Measurements from ENCODE around the genes GREB1L and GATA6.

DNA sequence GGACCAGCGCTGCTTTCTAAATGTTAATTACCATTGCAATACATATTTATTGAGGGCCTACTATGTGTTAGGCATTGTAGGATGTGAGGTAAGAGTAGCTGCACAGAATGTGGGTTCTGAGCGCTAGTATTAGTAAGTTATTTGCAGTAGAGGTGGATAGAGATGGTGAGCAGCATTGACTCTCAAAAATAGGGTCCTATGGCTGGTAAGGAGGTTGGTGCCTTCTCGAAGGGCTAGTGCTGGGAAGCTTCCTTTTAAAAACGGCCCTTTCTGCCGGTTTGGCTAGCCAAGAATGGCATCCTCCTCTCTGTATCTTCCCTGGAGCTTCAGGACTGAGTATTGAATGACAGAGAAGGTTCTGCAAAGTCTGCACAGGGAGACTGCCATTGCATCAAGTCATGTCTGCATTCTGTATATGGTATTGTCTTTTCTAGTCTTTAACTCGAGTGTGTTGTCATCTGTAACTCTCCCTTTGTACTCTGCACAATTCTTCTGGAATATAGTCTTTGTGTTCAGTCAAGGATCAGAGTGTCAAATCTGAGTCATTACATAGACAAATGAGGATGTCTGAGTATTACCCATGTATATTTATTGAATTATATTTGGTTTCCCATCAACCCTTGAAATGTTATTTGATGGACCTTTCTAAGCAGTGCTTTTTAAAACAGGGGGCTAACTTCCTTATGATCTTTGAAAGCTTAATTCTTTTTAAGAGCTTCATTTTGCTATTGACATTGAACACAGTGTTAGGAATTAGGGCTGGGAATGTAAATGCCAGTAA is 1.1 kb downstream of the LDLRAD4 start:
- PRO-cap = no peak
- RAMPAGE, long total RNA, 2 experiments = no peak in any of the 2 experiments

DNA sequence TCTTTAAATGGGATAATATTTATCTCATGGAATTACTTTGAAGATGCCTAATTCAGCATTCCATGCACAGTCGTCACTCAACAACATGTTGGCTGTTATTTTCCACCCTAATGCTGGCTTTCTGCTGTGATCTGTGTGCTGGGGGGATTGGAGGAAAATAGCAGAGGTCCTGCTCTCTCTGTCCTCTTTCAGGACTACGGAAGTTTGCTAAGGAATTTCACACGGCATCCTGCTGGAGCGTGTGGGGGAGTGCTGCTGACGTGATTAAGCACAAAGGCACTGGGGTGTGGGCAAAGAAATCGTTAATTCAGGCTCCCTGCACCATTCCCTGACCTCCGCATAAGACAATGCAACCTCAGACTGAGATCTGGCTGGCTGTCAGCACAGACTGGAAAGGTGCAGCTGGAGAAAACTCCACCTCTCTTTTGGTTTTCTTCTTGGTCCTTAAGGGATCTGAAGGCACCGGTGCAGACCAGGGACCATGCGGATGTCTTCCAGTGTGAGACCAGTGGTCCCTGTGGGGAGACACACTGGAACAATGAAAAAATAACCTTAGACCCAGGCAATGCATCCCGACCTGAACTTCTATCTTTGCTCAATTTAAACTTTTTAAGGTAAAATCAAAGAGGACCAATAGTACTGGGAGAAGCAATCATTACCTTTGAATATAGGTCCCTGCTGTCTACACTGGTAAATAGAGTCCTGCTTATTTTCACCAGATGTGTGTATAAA is 61.9 kb downstream of the LDLRAD4 start:
- PRO-cap = no peak
- RAMPAGE, long total RNA, 2 experiments = no peak in any of the 2 experiments

DNA sequence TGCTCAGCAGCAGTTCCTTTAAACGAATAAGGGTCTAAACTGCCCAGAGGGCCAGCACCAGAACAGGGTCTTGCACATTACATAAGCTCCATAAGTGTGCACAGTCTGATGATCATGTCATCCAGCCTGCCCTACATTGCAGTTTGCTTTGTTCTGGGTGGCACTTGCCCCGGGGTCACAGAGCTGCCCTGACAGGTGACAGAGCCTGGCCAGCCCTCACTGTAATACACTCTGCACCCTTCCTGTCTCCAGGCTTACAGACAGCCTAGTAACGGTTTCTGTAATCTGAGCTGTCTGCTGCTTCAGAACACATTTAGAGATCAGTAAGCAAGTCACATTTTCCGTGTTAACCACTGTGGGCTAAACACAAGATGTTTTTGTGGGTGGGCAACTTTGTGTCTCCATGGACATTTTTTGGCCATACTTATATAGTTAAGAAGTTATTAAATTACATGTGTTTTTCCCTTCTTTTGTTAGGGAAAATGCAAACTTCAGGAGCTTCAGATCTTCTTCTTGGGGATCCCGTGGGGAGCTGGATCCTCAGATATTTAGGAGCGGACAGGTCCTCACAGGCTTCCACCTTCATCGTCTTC is 213.2 kb downstream of the FAM210A start:
- PRO-cap = no peak
- RAMPAGE, long total RNA, 2 experiments = no peak in any of the 2 experiments

DNA sequence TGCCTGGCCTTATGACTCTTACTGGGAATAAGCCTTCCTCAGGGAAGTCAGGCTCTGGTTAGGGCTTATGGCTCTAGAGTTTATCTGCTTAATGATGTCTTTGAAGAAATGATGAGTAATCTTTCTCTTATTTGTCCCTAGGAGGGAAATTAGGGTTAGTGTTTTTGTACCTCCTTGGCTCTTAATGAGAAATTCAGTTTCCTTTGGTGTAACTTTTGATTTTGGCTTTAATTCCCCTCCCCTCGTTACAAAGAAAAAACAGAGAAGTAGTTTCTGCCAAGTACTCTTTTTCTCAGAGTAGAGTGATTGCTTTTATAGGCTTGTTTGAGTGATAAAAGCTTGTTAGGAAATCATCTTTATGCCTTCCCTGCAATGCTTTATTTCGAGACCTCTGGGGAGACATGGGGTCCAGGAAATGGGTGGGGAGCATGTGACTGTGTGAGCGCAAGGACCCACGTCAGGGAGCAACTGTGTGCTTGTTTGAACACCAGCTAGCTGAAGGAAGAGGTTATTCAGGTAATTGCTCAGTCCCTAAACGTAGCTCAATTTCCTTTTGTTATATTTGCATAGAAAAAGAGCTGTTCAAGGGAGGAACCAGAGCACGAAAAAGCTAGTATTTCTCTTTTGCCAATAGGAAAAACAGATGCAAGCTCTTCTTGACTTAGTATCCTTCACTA is 187.4 kb downstream of the FAM210A start:
- PRO-cap = no peak
- RAMPAGE, long total RNA, 2 experiments = no peak in any of the 2 experiments

GRCh38 chr18:13541364-13541807 is 185.0 kb downstream of the FAM210A start:
- PRO-cap = no peak
- RAMPAGE, long total RNA, 2 experiments = no peak in any of the 2 experiments

GRCh38 chr18:13578467-13578819 is 147.9 kb downstream of the FAM210A start:
- PRO-cap = no peak
- RAMPAGE, long total RNA, 2 experiments = no peak in any of the 2 experiments

GRCh38 chr18:13734433-13734889 is 8.0 kb downstream of the RNMT start:
- PRO-cap = no peak
- RAMPAGE, long total RNA, 2 experiments = no peak in any of the 2 experiments

- PRO-cap = no peak
- RAMPAGE, long total RNA, 2 experiments = no peak in any of the 2 experiments
Observed at GRCh38 chr18:13763603-13764032, 37.1 kb downstream of the RNMT start.

DNA sequence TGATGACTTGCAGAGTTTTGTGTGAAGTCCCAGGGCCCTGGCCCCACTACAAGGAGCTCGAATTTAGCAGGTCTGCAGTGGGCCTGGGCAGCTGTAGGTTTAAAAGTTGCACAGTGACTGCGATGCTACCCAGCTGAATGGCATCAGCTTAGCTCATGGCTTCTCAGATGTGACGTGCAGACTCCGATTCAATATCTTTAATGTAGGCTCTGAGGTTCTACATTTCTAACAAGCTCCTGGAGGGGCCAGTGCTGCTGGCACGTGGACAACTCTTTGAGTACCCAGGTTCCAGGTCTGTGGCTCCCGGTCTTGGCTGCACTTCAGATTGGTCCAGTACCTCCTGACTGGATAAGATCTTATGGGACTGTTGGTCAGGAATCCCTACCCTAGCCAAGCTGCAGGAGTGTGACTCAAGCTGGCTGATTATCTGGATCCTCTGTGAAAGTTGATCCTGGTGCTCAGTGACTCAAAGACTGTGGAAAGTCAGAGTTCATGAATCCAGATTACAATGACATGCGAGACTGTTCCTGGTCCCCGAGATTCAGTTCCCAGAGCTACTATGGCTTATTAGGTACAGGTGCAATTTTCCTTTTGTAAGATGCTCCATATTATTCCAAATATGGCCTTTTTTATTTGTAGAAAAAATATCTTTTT is 222.1 kb downstream of the ANKRD30B start:
- PRO-cap = no peak
- RAMPAGE, long total RNA, 2 experiments = no peak in any of the 2 experiments

DNA sequence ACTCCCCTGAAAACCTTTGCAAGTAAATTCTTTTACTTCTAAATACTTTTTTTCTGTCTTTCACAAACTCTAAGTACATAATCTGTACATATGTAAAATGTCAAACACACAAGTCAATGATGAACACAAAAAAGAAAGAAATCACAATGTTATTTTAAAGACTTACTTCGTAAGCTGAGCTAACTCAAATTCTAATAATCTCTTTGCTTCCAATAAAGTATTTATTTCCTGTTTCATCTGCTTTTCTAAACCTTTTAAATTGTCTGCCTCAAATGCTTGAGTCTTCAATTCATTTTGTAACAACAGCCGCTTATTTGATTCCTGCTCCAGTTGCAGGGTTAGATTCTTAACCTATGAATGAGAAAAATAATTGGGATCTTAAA is 127.4 kb downstream of the ROCK1 start:
- PRO-cap = no peak
- RAMPAGE, long total RNA, 2 experiments = no peak in any of the 2 experiments

- PRO-cap = bidirectional peak, plus-strand start at chr18:21242232, minus-strand start at chr18:21242207
- RAMPAGE, long total RNA, 2 experiments = no peak in any of the 2 experiments
Observed at GRCh38 chr18:21241985-21242905, at the start of gene GREB1L. GREB1L (plus strand) TSS chr18:21242232.

- PRO-cap = no peak
- RAMPAGE, long total RNA, 2 experiments = no peak in any of the 2 experiments
Observed at GRCh38 chr18:21330344-21330783, 88.3 kb downstream of the GREB1L start.

DNA sequence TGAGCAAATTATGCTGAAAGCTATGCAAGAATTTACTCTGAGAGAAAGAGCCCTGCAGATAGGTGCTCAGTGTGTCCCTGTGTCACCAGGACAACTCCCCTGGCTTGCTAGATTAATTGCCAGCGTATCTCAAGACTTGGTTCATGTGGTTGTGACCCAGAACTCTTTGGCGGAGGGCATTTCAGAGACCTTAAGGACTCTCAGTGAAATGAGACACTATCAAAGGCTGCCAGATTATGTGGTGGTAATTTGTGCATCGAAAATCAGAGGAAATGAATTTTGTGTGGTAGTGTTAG is 151.0 kb downstream of the ESCO1 start:
- PRO-cap = no peak
- RAMPAGE, long total RNA, 2 experiments = no peak in any of the 2 experiments

GRCh38 chr18:21831231-21831903 is 90.8 kb downstream of the MIB1 start:
- PRO-cap = no peak
- RAMPAGE, long total RNA, 2 experiments = no peak in any of the 2 experiments

- PRO-cap = no peak
- RAMPAGE, long total RNA, 2 experiments = no peak in any of the 2 experiments
Observed at GRCh38 chr18:21997520-21997826, 171.9 kb upstream of the GATA6 start.

DNA sequence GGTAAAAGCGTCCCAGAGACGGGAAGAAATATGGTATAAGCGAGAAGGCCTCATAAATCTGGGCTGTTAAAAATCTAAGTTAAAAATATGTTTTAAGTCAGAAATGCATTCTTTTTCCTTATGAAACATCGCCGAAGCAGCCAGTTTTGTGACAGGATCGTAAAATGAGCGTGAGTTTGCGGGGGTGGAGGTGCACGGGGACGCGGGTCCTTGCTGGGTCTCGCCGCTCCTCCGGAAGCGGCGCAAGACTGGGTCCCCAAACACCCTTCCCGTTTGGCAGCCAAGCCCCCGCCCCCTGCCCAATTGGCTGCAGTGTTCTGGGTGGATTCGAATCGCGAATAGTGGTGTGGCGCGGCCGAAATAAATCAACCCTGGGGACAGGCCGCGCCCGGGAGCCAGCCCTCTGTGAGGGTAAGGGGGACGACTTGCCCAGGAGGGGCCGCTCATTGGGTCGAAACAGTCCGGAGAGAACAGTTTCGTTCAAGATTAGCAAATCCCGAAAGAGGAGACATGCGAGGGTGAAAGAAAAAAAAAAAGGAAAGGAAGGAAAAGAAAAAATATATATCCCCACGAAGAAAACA is 3.3 kb upstream of the GATA6 start:
- PRO-cap = no peak
- RAMPAGE, long total RNA, 2 experiments = no peak in any of the 2 experiments

- PRO-cap = bidirectional peak, plus-strand start at chr18:22169562, minus-strand start at chr18:22169454
- RAMPAGE, long total RNA, 2 experiments = no peak in any of the 2 experiments
Observed at GRCh38 chr18:22169182-22169951, at the start of gene GATA6. GATA6 (plus strand) TSS chr18:22169589.

DNA sequence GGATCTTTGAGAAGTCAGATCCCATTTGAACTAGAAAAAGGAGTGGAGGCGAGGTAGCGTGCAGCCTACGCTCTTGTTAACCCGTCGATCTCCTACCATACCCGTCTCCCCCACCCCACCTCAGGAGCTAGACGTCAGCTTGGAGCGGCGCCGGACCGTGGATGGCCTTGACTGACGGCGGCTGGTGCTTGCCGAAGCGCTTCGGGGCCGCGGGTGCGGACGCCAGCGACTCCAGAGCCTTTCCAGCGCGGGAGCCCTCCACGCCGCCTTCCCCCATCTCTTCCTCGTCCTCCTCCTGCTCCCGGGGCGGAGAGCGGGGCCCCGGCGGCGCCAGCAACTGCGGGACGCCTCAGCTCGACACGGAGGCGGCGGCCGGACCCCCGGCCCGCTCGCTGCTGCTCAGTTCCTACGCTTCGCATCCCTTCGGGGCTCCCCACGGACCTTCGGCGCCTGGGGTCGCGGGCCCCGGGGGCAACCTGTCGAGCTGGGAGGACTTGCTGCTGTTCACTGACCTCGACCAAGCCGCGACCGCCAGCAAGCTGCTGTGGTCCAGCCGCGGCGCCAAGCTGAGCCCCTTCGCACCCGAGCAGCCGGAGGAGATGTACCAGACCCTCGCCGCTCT is 1.7 kb downstream of the GATA6 start:
- PRO-cap = no peak
- RAMPAGE, long total RNA, 2 experiments = no peak in any of the 2 experiments

DNA sequence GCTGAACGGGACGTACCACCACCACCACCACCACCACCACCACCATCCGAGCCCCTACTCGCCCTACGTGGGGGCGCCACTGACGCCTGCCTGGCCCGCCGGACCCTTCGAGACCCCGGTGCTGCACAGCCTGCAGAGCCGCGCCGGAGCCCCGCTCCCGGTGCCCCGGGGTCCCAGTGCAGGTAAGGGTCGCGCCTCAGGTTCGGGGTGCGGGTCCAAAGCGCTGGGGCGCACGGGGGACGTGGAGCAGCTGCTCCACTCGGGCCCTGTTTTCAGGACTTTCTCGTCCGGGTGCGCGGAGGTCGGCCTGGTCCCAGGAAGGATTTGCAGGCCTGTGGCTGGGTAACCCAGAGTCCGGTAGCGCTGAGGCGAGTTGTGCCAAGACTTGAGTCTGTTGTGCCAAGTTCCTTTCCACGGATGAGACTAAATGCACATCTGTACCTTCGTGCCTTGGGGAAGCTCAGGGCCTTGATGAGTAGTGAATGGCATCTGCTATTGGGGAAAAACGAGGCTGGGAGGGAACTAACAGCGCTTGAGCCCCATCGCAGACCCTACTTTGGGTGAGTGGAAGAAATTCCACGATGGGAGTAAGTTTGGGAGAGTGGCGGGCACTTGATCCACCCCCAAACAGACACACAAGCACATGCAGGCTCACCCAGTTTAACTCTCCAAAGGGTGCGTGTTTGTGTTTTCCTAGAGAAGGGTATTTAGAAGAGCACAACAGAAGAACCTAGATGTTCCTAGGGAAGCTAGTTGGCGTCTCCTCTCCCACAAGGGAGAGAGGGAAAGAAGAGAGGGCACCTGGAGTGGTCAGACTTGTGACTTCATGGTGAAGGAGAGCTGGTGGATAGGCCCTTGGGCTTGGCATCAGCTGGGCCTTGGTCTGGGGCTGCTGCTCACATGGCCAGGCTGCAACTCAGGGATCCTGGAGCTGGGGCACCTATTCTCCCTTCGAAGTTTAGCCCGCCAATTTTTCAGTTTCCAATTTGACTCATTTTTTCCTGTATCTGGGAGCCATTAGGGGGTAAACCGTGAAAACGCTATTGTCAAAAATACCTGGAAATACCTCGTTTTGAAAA is 3.0 kb downstream of the GATA6 start:
- PRO-cap = no peak
- RAMPAGE, long total RNA, 2 experiments = no peak in any of the 2 experiments

GRCh38 chr18:22193899-22194691 is 24.7 kb downstream of the GATA6 start:
- PRO-cap = no peak
- RAMPAGE, long total RNA, 2 experiments = no peak in any of the 2 experiments